Peripheral blood mononuclear cell (primary cell): Measurements from ENCODE around the genes WBP2, TEN1 and SRP68.

DNA sequence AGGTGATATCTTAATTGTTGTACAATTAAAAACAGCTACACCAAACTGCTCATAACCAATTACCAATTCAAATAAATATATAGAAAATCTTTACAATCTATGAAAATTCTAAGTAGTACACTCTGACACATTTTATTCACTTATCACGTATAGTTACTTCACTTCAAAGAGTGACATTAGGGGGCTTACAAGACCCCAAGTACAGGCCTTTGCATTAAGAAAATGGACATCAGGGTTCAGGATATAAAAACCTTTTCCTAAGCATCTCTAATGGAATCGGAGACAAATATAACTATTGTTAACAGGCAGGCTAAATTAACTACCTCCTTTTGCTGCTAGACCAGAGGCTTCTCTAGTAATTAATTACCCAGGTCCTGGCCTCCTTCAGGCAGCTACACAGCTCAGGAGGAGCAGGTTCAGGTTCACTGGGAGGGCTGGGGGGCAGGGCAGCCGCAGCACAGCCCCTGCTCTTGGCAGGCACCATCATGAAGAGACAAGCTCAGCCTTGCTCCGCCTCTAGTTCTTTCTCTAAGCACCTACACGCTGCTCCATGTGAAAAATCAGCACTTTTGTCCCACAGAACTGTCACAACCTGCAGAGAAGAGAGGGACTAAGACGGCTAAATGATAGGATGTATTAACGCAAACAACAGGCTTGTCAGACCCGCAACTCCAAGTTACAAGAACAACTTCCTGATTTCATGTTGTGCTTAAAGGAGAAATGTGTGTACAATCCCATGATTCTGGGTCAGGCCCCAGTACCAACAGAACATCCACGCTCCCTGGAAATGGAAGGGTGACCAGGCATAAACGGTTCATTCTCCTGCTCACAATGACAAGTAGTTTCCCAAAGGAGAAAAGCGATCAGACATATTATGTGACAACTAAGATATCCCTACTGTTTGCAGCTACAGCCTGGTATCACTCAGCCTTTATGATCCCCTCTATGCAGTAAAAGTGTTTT lies 53.4 kb downstream of the GRB2 start:
- PRO-cap, 8 experiments: peak in 4 of 8 experiments; most common minus-strand start position 675 of the sequence (in 3)

GRCh38 chr17:75363898-75364971 lies 41.2 kb downstream of the GRB2 start:
- PRO-cap, 8 experiments: no peak in any of the 8 experiments

DNA sequence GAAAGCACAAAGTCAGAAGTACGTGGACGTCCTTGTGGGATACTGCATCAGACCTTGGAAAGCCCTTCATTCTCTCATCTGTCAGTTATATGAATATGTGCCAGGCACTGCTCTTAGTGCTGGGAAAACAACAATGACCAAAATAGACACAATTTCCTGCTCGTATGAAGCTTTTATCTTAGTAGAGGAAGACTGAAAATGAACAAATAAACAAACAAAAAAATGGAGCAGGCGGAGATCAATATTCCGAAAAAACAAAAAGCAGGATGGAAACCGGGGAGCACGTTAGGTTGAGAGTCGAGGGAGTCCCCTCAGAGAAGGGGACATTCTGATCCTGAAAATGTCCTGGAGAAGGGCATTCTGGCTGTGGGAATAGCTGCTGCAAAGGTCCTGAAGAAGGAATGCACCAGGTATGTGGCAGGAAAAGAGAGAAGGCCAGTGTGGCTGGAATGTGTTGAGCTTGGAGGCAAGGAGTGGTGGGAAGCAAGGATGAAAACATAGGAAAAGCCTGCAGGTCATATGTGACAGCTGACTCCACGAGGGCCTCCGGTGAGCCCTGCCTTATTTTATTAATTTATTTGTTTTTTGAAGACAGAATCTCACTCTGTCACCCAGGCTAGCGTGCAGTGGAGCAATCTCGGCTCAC lies 15.5 kb upstream of the TMEM94 start:
- PRO-cap, 8 experiments: no peak in any of the 8 experiments

DNA sequence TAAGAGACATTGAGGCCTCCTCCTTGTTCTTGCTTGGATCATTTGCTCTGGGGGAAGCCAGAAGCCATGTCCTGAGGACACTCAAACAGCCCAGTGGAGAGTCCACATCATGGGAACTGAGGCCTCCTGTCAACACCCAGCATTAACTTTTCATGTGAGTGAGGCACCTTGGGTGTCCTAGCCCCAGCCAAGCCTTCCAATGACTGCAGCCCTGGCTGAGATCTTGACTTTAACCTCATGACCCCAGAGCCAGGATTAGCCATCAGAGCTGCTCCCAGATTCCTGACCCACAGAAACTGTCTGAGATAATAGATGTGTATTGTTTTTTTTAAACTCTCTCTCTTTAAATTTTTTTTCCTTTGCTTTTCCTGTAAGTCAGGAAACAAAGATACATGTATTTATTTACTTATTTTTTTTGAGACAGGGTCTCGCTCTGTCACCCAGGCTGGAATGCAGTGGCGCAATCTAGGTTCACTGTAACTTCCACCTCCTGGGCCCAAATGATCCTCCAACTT lies 14.3 kb upstream of the TMEM94 start:
- PRO-cap, 8 experiments: no peak in any of the 8 experiments

DNA sequence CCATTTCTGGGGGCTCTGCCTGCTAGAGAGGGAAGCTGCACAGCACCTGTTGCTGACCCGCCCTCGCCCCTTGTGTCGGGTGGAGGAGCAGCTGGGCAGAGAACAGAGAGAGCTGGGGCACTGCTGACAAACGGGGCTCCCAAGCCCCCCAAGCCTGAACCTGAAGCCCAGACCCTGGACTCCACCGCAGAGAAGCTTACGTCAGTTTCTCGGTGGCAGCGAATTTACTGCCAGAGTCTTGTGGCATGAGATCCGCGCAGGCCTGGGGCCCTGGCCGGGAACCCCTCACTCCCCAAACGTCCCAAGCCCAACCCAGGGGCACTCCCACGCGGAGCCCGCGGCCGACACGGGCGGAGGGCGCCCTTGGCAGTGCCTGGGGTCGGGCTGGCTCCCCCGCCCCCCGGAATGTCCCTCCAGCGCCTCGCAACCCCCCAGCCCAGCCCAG lies 564 bp downstream of the CASKIN2 start:
- PRO-cap, 8 experiments: no peak in any of the 8 experiments

- PRO-cap, 8 experiments: peak in 2 of 8 experiments; most common plus-strand start chr17:75517043 (in 1); most common minus-strand start chr17:75516876 (in 2)
These were observed 477 bp downstream of the TSEN54 start for GRCh38 chr17:75516699-75517310.

DNA sequence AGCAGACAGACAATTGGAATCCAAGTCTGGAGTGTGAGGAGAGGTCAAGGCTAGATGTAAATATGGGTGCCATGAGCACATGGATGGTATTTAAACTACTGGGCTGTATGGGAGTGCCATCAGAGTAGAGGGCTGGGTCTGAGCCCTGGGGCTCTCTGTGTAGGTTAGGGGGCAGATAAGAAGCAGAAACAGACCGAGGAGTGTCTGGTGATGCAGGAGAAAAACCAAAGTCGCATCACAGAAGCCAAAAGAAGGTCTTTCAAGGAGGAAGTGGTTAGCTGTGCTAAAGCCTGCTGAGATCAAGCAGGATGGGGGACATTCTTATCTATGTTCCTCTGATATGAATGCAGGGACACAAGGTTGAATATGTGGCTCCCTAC lies 1.9 kb downstream of the TSEN54 start:
- PRO-cap, 8 experiments: no peak in any of the 8 experiments

DNA sequence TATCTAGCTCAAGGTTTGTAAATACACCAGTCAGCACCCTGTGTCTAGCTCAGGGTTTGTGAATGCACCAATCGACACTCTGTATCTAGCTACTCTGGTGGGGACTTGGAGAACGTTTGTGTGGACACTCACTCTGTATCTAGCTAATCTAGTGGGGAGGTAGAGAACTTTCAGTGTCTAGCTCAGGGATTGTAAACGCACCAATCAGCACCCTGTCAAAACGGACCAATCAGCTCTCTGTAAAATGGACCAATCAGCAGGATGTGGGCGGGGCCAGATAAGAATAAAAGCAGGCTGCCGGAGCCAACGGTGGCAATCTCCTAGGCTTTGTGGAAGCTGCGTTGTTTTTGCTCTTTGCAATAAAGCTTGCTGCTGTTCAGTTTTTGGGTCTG lies 6.6 kb upstream of the MYO15B start:
- PRO-cap, 8 experiments: peak in 8 of 8 experiments; most common plus-strand start position 312 of the sequence (in 4)

DNA sequence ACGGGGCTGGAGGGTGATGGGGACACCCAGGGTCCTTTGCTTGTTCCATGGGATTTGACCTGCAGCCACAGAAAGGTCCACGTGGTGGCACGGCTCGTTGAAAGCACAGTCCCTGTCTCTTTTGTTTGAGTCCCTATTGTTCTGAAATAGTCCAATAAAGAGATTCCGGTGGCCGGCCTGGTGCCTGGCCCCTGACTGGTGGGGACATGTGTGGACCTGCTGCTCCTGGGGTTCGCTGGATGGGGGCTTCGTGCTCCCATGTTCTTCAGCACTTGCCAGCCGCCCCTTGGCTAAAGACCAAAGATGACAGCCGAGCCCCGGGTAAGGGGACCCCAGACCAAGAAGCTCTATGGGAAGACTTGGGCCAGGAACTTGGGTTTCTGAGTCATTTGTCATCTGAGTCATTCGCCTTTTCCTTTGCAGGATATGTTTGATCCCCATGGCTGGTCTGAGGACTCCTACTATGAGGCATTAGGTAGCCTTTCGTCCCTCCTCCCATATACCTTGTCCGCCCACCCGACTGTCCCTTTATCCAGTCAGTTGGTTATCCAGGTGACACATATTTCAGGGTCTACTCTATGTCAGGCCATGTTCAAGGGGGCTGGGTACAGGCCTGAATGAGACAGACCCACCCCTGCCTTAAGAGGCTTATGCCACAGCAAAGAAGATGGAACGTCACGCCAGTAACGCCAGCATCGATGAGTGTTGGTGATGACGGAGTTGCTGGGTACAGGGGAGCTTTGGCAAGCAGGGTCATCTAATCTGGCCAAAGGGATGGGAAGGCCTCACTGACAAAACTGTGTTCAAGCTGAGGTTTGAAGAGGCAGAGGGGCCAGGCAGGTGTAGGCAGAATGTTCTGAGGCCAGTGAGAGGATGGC lies 17.6 kb upstream of the ITGB4 start:
- PRO-cap, 8 experiments: peak in 5 of 8 experiments; most common plus-strand start position 160 of the sequence (in 4)

- PRO-cap, 8 experiments: peak in 2 of 8 experiments; most common minus-strand start chr17:75833212 (in 2)
These were observed 11.1 kb downstream of the UNC13D start for GRCh38 chr17:75832763-75833819.

GRCh38 chr17:75854029-75854387 lies 1.1 kb downstream of the WBP2 start:
- PRO-cap, 8 experiments: peak in 3 of 8 experiments; most common minus-strand start chr17:75854275 (in 2)

DNA sequence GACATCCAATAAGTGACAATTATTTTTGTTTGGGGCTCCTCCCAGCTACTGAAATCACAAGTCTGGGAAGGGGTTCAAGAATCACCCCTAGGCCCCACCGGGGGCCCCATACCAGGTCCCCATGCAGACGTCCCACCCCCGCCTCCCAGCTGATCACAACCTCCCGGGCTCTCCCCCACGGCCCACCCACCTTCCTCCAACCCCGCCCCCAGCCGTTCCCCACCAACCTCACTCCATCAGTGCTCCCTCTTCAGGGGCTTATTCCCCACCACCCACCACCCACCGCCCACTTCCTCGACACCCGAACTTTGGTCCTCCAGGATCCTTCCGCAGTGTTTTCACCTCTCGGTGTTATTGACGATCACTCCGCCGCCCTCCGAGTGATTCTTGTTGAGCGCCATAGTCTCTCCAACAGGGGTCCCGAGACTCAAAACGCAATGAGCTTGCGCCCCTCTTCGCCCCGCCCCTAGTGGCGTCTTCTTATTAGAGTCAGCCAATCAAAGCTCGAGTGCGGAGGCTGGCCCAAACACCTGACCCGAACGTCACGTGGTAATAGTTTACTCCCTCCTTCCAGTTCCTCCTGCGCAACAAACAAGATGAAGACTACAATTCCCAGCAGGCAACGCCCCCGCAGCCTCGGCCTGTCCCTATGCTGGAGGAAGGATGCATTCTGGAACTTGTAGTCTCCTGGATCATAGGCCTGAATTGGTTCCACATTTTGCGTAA lies at the start of gene WBP2:
WBP2 (minus strand) TSS at position 439 of the 726 bp plus-strand sequence.
- PRO-cap, 8 experiments: peak in 8 of 8 experiments; most common plus-strand start position 199 of the sequence (in 3); most common minus-strand start position 439 of the sequence (in 8)

DNA sequence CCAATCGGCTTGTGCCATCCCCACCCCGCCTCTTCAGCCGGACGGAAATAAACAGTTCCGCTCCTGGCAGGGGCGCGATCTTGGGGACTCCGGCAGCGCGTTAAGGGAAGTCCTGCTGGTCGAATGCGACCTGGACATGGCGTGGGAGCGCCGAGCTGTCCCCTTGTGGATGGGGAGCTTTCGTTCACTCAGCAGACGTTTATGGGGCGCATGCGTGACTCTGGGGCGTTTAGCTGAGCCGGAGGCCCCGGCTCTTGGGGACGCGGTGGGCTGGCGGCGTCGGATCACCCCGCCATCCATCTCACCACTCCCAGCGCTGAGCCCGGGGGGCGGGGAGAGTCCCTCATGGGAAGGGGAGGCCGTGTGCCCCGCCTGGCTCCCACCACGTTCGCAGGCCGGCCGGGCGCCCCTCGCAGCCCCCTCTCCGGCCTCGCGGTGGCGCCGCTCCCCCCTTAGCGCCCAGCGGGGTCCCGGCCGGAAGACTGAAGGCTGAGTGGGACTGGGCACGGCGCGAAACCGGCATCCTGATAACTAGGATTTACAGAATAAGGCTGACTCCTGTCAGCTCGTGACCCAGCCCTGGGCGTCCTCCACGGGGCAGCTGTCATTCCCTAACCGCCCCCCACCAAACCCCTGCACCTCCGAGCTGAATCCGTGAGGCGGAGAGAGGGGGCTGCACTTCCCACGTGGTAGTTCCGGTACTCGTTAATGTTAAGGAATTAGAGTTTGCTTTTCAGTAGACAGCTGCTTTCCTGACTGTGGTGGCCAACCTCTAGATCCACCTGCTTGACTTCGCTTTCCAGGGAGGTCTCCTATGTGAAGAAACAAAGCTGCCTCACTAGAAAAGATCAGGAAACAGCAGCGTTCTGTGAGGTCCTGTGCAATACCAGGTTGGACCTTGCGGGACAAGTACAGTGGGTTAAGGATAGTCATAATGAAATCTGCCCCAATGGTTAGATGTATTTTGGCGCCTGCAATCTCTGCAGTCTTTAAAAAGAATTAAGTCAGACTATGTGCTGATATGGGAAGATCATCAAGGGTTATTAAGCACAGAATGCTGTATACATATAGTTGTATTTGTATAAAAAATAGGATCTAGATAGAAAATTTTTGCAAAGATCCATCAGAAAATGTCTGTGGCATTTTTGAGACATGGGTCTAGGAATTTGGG lies 873 bp upstream of the WBP2 start:
- PRO-cap, 8 experiments: peak in 8 of 8 experiments; most common plus-strand start position 232 of the sequence (in 6); most common minus-strand start position 318 of the sequence (in 4)

DNA sequence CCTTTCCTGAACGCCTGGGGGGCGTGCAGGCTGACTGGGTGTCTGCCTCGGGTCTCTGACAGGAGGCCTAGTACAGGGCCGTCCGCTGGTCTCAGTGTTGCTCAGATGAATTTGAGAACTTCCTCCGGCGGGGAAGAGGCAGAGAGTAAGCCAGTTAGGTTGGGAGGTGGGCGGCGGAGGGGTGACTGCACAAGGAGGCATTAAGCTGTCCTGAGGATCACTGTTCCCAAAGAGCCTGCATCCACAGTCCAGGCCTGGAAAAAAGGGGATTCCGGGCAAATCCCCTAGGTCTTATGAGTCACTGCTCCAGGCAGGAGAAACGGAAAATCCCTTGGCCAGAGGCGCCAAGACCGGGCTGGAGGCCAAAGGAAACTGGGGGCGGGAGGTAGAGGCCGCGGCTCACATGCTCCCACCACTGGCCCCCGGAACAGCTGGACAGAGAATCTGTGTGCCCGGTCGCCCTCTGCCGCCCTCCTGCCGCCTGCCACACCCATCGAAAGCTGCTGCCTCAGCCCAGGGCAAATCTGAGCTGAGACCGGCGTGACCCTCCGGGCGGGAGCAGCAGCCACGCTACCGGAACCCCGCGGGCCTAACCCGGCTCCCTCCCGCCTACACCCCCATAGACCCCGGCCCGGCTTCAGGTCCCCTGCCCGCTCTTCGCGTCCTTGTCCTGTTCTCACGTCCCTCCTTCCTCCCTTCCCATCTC lies 1.2 kb downstream of the TRIM47 start:
- PRO-cap, 8 experiments: no peak in any of the 8 experiments

DNA sequence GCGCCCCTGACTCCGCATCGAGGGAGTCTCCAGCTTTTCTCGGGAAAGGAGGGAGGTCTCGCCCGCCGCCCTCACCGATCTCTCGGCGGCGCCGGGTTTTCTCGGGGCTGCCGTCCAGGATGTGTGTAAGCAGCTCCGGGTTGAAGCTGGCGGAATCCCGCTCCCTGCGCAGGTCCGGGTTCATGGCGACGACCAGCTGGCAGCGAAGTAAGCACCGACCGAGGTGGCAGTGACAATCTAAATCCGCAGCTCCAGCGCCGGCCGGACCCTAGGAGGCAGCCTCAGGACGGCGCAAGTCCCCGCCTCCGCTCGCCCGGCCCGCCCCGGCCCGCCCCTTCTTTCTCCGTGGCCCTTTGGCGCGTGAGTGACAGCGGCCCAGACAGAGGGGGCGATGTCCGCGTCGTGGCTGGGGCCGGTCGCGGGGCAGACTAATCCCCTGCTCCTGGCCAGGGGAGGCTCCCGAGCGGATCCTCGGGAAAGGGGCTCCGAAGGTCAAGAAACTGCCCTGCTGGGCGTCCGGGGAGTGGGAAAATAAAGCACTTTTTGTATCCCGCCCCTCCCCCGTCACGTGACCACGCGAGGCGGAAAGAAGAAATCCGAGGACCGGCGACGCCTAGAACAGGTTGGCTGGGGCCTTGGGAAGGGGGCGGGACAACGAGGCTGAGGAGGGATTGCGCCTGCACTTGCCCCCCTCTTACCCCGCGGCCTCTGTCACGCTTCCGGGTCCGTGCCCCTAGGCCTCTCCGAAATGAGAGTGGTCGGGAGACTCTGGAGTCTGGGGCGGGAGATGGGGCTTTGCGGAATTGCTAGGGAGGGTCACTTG lies at the start of gene TEN1:
TEN1 (plus strand) TSS at position 351 of the 823 bp plus-strand sequence.
- PRO-cap, 8 experiments: peak in 8 of 8 experiments; most common plus-strand start position 382 of the sequence (in 6); most common minus-strand start position 239 of the sequence (in 8)

GRCh38 chr17:76071546-76072865 lies at the start of gene SRP68:
SRP68 (minus strand) TSS chr17:76072517.
- PRO-cap, 8 experiments: peak in 8 of 8 experiments; most common plus-strand start chr17:76072590 (in 5); most common minus-strand start chr17:76072446 (in 7)

DNA sequence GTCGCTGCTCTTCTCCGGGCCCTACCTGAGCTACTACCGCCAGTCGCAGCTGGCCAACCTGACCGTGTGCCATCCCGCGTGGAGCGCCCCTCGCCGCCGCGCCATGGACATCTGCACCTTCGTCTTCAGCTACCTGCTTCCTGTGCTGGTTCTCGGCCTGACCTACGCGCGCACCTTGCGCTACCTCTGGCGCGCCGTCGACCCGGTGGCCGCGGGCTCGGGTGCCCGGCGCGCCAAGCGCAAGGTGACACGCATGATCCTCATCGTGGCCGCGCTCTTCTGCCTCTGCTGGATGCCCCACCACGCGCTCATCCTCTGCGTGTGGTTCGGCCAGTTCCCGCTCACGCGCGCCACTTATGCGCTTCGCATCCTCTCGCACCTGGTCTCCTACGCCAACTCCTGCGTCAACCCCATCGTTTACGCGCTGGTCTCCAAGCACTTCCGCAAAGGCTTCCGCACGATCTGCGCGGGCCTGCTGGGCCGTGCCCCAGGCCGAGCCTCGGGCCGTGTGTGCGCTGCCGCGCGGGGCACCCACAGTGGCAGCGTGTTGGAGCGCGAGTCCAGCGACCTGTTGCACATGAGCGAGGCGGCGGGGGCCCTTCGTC lies 2.2 kb upstream of the ZACN start:
- PRO-cap, 8 experiments: peak in 7 of 8 experiments; most common plus-strand start position 458 of the sequence (in 4); most common minus-strand start position 281 of the sequence (in 7)

GRCh38 chr17:76145004-76146031 lies 4.3 kb upstream of the FOXJ1 start:
- PRO-cap, 8 experiments: peak in 8 of 8 experiments; most common plus-strand start chr17:76145496 (in 4); most common minus-strand start chr17:76145407 (in 2)

GRCh38 chr17:76156371-76156643 lies 15.3 kb upstream of the FOXJ1 start:
- PRO-cap, 8 experiments: no peak in any of the 8 experiments

DNA sequence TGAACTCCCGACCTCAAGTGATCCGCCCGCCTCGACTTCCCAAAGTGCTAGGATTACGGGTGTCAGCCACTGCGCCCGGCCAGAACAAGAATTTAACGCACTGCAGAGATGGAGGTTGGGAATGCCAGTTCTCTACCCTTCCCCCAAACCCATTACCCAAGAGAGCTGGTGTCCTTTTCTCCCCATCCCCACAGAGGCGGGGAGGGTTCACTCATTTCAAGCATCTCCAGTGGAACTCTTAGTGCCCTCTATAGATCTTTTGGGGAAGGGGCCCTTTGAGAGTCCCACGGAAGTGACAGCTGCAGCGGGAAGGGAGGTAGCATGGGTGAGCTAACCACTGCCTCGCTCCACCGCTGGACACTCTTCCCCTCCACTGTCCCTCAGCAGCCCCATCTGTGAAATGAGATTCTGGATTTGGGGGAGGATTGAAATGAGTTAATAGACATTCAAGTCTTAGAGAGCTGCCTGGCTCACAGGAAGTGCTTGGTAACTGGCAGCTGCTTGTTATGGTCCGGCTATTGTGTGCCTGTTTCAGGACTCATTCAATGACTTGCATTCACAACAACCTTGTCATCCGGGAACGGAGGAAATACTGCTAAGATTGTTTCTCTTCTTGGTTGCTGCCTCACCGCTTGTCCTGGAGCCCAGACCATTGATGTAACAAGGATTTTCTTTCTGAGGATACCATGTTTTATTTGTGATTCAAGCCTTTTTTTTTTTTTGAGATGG lies 3.4 kb upstream of the UBALD2 start:
- PRO-cap, 8 experiments: no peak in any of the 8 experiments